ENCODE results near the genes KRTAP23-1, KRTAP19-1, KRTAP19-6, KRTAP19-7, KRTAP21-1 and KRTAP7-1.

DNA sequence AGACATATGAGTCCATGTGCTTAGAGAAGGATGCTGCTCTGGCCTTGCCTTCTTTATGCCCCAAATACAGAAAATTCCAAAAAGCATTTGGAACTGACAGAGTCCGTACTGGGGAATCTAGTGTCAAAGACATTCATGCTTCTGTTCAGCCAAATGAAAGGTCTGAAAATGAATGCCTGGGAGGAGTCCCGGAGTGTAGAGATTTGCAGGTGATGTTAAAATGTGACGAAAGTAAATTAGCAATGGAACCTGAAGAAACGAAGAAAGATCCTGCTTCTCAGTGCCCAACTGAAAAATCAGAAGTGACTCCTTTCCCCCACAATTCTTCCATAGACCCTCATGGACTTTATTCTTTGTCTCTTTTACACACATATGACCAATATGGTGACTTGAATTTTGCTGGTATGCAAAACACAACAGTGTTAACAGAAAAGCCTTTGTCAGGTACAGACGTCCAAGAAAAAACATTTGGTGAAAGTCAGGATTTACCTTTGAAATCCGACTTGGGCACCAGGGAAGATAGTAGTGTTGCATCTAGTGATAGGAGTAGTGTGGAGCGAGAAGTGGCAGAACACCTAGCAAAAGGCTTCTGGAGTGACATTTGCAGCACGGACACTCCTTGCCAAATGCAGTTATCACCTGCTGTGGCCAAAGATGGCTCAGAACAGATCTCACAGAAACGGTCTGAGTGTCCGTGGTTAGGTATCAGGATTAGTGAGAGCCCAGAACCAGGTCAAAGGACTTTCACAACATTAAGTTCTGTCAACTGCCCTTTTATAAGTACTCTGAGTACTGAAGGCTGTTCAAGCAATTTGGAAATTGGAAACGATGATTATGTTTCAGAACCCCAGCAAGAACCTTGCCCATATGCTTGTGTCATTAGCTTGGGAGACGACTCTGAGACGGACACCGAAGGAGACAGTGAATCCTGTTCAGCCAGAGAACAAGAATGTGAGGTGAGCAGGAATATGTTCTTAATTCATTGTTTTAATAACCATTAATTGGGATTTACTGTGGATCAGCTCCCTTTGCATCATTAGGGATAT is 28.0 kb downstream of the BACH1 start:
- RRBS: no CpG with 5 or more reads among the region's 14 CpGs

DNA sequence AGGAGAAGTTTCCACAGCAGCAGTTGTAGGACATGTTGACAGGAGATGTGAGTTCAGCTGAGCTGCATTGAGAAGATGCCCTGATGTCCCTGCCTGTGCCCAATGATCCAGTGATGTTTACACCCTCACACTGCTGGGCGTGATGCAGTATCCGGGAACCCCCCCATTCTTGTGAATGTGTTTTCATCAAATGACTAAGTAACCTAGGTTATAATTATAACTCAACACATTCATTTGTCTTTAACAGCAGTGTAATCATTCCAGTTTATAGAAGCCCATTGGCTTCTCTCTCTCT is at the start of gene KRTAP23-1:
KRTAP23-1 (minus strand) TSS at position 34 of the 295 bp plus-strand sequence.
- RRBS: no CpG with 5 or more reads among the region's 2 CpGs

DNA sequence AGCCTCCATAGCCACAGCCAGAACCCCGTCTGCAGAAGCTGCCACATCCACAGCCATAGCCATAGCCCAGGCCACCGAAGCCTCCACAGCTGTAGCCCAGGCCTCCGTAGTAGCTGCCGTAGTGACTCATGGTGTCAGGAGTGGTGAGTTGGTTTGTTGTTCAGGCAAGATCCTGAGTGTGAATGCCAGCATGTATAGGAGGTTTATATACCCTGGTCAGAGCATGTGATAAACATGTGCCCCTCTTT is at the start of gene KRTAP19-1:
KRTAP19-1 (minus strand) TSS at position 180 of the 248 bp plus-strand sequence.
- RRBS: no CpG with 5 or more reads among the region's 4 CpGs

GRCh38 chr21:30541738-30542282 is at the start of gene KRTAP19-6:
Gene KRTAP19-6, minus strand, starts transcription at chr21:30541864.
- RRBS: no CpG with 5 or more reads among the region's 3 CpGs

- RRBS: no CpG with 5 or more reads among the region's 5 CpGs
Observed at GRCh38 chr21:30561054-30561659, at the start of gene KRTAP19-7. Gene KRTAP19-7, minus strand, starts transcription at chr21:30561314.

DNA sequence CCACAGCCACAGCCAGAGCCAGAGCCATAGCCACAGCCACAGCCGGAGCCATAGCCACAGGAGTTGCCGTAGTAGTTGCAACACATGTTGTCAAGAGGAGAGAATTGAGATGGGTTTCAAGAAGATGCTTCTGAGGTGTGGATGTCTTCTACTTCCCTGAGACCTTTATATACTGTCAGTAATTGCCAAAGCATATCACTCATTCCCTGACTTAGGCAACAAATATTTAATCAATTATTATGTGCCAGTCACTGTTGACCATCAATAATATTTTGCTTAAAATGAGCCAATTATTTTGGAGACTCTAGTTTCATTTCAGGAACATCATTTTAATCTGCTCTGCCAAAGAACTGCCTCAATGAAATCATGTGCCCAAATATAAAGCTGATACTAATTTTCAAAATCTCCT is at the start of gene KRTAP21-1:
KRTAP21-1 (minus strand) TSS at position 136 of the 409 bp plus-strand sequence.
- RRBS: no CpG with 5 or more reads among the region's 2 CpGs

DNA sequence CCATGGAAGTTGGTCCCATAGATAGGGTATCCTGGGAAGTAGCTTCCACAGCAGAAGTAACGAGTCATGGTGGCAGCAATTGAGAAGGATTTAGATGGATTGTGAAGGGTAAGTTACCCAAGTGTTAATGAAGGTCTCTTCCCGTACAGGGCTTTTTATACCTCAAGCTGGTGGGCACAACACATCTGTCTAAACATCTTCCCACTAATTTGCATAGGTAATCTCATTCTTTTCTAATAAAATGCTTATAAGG is at the start of gene KRTAP7-1:
KRTAP7-1 (minus strand) TSS at position 129 of the 253 bp plus-strand sequence.
- RRBS: no CpG with 5 or more reads among the region's 2 CpGs

DNA sequence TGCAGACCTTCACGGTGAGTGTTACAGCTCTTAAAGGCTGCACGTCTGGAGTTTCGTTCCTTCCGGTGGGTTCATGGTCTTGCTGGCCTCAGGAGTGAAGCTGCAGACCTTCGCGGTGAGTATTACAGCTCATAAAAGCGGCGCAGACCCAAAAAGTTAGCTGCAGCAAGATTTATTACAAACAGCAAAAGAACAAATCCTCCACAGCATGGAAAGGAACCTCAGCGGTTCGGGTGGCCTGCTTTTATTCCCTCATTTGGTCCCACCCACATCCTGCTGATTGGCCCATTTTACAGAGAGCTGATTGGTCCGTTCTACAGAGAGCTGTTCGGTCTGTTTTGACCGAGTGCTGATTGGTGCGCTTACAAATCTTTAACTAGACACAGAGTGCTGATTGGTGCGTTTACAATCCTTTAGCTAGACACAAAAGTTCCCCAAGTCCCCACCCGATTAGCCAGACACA is 49.6 kb upstream of the KRTAP19-8 start:
- RRBS: no CpG with 5 or more reads among the region's 16 CpGs

DNA sequence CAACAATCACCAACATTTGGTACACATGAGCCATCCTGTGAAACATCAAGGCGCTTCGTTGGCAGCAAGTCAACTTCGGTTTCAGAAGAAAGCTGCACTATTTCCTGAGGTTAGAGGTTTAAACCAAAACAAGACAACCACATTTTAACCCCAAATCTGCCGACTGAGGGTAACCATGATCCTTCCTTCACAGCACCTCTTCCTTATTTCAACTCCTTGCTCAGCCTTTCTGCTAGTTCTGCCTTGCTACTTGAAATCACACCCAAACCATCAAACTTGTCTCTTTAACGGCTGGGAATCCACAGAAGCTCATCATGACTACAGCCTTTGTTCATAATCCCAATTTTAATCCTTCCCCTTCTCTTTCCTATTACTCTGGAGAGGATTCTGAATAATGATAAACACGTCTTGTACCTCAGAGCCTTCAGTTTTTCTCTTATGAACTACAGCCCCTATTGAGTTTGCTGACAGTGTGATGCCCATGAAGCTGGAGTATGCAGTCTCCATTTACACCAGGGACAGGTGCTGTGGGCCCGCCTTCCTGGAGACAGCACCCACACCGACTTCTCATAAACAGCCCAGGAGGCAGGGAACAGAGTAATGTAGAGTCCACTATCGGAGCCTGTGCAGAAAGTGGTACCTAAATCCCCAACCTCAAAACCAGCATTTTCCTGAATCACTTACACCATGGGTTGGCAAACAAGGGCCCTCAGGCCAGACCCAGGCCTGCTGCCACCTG is 94.8 kb upstream of the KRTAP19-8 start:
- RRBS: no CpG with 5 or more reads among the region's 9 CpGs

- RRBS: 11% methylated on average over 2 of the region's 5 CpGs
Observed at GRCh38 chr21:31354463-31354789, 10.4 kb upstream of the TIAM1 start.

GRCh38 chr21:31659884-31660675 is 587 bp downstream of the SOD1 start:
- RRBS: 2% methylated on average over 28 of the region's 65 CpGs

DNA sequence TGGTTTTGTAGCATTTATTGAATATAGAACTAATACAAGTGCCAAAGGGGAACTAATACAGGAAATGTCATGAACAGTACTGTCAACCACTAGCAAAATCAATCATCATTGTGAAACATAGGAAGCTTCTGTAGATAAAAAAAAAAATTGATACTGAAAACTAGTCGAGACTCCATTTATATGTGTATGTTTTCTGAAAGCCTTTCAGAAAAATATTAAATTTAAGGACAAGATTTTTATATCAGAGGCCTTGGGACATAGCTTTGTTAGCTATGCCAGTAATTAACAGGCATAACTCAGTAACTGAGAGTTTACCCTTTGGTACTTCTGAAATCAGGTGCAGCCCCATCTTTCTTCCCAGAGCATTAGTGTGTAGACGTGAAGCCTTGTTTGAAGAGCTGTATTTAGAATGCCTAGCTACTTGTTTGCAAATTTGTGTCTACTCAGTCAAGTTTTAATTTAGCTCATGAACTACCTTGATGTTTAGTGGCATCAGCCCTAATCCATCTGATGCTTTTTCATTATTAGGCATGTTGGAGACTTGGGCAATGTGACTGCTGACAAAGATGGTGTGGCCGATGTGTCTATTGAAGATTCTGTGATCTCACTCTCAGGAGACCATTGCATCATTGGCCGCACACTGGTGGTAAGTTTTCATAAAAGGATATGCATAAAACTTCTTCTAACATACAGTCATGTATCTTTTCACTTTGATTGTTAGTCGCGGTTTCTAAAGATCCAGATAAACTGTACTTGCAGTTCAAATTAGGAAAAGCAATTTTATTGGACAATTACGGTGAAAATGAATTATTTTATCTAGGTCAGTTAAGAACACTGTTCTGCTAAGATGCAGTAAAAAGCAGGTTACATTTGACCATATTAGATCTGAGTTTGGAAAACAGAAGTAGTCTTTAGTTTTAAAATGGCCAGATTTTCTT is 7.5 kb downstream of the SOD1 start:
- RRBS: no CpG with 5 or more reads among the region's 7 CpGs

GRCh38 chr21:31701563-31702023 is 30.3 kb downstream of the SCAF4 start:
- RRBS: no CpG with 5 or more reads among the region's 2 CpGs

DNA sequence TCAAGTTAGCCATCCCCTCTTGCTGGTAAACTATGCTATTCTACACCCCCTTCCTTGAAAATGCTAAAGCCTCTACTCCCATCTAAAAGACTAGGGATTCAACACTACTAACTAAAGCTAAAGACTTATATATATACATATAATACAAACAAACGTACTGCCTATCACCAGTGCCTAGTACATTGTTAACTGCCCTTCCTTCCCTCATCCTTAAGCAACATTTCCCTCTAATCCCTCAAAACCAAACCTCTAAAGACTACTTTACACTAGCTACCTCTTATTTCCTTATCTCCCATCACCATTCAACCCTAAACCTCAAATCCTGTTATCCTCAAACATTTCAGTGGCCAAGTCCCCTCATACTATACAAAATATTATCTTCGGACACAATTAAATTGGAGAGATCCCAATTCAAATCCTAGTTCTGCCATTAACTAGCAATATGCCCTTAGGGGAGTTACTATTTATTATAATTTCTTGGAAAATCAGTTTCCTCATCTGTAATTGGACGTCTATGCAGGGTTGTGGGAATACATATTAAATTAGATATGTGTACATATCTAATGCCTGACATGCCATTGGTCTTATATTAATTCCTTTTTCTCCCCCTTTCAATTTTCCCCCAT is 3.7 kb downstream of the SCAF4 start:
- RRBS: no CpG with 5 or more reads among the region's 3 CpGs

GRCh38 chr21:32335367-32336369 is 37.0 kb downstream of the MRAP start:
- RRBS: no CpG with 5 or more reads among the region's 30 CpGs

GRCh38 chr21:32377033-32377636 is 15.7 kb downstream of the URB1 start:
- RRBS: no CpG with 5 or more reads among the region's 5 CpGs

DNA sequence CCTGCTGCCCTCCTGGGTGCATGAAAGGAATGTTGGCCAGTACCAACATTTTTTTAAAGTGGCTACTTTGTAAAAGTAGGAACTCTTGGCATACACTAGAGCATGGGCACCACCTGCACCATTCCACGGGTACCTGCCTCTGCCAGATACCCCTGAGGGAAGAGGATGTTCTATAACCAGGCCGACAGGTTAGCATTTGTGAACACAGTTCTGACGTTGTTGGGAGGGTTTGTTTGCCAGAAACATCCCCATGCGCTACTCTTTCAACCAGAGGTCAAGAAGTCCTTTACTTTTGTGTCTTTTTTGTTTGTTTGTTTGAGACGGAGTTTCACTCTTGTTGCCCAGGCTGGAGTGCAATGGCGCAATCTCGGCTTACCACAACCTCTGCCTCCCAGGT is 43.1 kb downstream of the EVA1C start:
- RRBS: no CpG with 5 or more reads among the region's 7 CpGs

DNA sequence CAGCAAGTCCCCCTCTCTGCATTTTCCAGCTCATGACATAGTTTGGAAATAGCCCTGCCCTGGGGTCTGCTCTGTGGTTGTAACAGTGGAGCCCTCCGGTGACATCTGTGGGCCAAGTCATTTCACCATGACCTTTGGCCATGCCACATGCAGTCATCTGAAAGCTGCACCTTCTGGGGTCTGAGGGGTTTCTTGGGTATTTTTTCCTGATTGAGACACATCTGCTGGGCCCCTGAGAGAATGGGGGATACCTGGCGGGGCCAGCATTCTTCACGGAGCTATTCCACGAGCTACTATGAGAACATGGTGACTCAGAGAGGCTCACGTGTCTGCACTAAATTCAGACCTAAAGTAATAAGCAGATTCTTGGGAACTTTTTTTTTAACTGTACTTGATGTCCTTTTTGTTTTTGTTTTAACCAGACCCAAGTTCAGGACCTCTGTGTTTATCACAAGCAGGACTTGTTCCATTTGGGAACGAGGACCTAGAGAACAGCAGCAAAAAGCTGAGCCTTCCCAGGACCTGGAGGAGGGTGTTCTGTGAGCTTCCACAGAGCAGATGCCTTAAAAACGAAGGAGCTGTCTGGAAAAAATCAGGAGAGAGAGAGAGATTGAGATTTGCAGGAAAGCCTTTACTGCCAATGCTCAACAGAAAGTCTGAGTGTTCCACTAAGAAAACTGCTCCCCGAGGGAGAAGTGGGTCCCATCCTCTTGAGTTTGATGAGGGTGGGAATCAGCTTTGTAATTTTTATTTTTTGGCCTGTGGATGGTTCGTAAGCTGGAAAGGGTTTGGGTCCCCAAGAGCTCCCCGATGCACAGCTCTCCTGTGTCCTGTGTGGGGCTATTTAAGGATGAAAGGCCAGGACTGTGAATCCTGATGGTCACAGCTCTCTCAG is 44.1 kb downstream of the EVA1C start:
- RRBS: no CpG with 5 or more reads among the region's 10 CpGs

DNA sequence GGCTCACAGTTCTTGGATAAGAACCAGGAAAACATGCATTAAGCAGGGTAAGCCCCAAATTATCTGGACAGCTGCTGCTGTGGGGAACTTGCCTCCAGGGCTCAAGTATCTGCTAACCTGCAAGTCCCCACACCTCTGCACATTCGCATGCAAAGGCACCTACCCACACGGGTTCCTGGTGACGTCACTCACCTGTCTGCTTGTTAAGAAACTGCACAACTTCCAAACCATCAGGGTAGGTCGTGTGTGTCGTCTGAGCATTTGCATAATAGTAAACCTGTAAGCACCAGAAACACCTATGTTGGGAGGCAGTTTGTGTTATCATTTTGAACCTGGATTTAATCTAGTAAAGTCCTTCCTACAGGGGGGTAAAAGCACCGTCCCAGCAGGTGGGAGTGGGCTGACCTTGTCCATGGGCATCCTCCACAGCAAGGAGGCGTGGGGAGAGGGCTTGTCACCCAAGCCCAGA is 12.2 kb downstream of the TCP10L start:
- RRBS: no CpG with 5 or more reads among the region's 7 CpGs

DNA sequence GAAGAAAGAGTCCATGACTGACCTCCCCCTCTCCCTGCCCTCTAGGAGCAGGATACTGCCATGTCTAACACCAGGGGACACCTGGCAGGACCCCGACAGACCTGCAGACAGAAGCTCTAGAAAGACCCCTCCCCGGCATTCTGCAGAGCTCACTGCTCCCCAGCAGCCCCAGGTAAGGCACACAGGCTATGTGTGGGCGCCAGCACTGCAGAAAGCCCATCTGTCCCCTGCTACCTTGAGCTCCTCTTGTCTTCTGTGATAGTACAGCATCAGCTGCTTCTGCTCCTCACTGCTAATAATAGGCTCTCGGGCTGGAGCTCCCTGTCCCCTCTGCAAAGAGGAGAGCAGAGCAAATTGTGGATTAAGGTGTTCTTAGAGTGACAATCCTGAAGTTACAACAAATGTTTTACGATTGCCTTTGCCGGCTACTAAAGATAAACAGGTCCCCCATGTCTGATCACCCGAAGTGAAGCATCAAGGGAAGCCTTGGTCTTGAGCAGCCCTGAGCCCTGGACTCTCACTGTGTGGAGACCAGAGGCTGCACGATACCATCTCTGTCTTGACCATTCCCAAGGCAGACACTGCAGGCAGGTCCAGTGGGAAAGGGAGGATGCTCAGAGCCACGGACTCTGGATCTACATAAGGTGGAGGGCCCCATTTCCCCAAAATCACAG is 10.0 kb downstream of the CFAP298 start:
- RRBS: no CpG with 5 or more reads among the region's 9 CpGs

Measured in NB4 (cell line).